ENCODE measurements around the gene PTPRE.

GRCh38 chr10:125151523-125152096 is 123.7 kb upstream of the CTBP2 start:
- RAMPAGE, long total RNA, result no peak
- RRBS, result 24% methylated on average over 12 of the region's 51 CpGs

DNA sequence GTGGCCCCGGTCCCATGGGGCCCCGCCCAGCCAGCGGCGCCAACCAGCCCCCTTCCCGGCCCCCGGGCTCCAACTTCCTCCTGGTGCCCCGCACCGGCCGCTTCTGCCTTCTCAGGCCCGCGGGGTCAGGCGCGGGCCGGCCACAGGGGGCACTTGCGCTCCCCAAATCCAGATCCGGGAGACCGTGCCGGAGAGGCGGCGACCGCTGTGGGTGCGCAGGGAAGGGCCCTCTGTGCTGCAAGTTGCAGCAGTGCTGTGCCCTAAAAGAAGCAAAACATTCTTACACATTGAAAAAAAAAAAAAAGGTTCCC is 133.5 kb upstream of the CTBP2 start:
- RAMPAGE, long total RNA, result no peak
- RRBS, result 2% methylated on average over 12 of the region's 22 CpGs

GRCh38 chr10:125316600-125316975 is 288.7 kb upstream of the CTBP2 start:
- RAMPAGE, long total RNA, result no peak
- RRBS, result no CpG with 5 or more reads among the region's 3 CpGs

- RAMPAGE, long total RNA, result no peak
- RRBS, result no CpG with 5 or more reads among the region's 7 CpGs
These were observed 1.4 kb downstream of the DHX32 start for GRCh38 chr10:125879484-125880245.

- RAMPAGE, long total RNA, result no peak
- RRBS, result no CpG with 5 or more reads among the region's 8 CpGs
These were observed 212.4 kb downstream of the ADAM12 start for GRCh38 chr10:126175783-126176285.

DNA sequence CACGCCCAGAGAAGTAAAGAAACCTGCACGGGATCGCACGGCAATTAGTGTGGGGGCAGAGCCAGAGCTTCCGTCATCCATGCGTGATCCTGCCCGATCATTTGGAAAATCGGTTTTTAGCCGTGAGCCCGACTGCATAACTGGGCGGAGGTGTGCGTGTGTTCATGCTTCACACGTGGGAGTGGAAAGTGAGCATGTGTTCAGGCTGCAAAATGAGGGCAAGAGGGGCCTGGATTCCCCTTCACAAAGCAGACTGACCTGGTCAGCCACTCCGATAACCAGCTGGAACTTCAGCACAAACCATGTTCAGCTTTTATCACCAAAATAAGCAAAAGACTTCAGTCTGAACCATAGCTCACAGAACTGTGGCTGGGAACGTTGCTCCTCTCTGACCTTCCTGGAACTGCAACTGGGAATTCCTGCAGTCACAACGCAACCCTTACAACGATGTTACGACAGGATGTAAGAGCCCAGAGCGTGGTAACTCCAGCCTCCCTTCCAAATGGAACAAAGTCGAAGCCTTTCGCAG is 162.8 kb downstream of the ADAM12 start:
- RAMPAGE, long total RNA, result no peak
- RRBS, result no CpG with 5 or more reads among the region's 21 CpGs

DNA sequence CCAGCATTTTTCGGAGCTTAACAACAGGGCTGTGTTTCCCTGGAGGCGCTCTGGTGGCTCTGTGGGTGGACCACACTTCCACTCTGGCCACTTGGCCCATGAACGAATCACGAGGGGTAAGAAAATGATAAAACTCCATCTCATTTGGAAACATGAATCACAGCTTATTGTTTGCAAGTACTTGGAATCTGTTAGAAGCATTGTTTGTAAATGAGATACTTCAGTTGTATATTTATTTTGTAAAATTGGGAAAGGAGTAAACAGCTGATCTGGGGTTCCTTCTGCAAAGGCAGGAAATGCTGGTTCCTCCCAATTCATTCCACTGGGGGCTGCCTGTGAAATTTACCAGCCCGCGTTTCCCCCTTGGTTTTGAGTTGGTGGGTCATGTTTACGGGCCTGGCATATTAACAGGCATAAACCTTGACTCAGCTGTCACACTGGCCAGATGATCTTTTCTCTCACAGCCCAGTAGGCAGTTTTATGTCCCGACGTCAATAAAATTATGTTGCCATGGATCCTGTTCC is 3.2 kb downstream of the DOCK1 start:
- RAMPAGE, long total RNA, result no peak
- RRBS, result no CpG with 5 or more reads among the region's 9 CpGs

GRCh38 chr10:126918095-126918777 is 13.0 kb downstream of the DOCK1 start:
- RAMPAGE, long total RNA, result no peak
- RRBS, result no CpG with 5 or more reads among the region's 19 CpGs

- RAMPAGE, long total RNA, result no peak
- RRBS, result no CpG with 5 or more reads among the region's 16 CpGs
These were observed 39.0 kb downstream of the DOCK1 start for GRCh38 chr10:126944090-126944727.

- RAMPAGE, long total RNA, result no peak
- RRBS, result no CpG with 5 or more reads among the region's 6 CpGs
These were observed 12.2 kb downstream of the CLRN3 start for GRCh38 chr10:127880345-127881213.

DNA sequence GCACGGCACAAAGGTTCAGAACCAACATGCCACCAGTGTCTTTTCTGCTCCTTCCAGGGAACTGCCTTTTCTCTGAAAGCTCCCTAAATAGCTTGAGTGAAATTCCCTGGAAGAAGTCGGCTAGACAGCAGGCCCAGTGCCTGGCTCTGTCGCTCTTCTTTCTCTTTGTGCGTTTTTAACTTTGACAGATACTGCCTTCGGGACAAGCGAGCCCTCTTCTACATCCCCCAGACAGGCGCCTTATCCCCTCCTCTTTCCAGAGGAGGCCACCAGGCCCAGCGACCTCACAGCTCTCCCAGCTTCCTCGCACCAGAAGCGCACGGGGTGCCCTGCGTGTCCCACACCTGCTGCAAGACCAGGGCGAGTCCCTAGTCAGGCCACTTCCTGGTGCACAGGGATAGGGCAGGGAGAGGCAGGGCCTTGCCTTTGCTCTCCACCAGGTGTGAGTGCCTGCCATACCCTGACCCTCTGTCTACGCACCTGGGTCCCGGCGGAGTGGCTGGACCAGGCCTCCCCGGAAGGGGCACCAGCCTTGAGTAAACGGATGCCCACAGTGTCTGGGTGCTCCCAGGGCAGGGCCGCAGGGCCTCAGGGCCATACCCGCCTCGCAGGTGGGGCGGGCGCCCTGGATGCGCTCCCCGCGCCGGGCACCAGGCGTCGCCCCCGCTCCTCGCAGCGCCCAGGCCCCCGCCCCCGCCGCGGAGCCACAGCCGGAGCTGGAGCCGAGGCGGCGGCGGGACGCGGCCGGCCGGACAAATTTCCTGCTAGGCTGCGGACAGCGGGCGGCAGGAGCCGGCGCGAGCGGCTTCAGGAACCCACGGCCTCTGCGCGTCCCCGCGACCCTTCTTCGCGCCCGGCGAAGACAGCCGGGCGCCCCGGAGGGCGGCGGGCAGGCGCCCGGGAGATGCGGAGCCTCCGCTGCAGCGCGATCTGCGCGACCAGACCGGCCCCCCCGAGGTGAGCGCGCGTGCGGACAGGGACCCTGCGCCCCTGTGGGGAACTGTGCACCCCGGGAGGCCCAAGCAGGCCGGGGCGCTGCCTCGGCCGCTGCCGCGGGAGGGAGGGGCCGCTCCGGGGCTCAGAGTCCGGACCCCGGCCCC is at the start of gene PTPRE:
TSS of gene PTPRE (plus strand) at position 751 of the 1,100 bp plus-strand sequence.
- RAMPAGE, long total RNA, result no peak
- RRBS, result 2% methylated on average over 51 of the region's 92 CpGs

- RAMPAGE, long total RNA, result no peak
- RRBS, result no CpG with 5 or more reads among the region's 4 CpGs
These were observed 93.6 kb downstream of the PTPRE start for GRCh38 chr10:128000528-128000960.

DNA sequence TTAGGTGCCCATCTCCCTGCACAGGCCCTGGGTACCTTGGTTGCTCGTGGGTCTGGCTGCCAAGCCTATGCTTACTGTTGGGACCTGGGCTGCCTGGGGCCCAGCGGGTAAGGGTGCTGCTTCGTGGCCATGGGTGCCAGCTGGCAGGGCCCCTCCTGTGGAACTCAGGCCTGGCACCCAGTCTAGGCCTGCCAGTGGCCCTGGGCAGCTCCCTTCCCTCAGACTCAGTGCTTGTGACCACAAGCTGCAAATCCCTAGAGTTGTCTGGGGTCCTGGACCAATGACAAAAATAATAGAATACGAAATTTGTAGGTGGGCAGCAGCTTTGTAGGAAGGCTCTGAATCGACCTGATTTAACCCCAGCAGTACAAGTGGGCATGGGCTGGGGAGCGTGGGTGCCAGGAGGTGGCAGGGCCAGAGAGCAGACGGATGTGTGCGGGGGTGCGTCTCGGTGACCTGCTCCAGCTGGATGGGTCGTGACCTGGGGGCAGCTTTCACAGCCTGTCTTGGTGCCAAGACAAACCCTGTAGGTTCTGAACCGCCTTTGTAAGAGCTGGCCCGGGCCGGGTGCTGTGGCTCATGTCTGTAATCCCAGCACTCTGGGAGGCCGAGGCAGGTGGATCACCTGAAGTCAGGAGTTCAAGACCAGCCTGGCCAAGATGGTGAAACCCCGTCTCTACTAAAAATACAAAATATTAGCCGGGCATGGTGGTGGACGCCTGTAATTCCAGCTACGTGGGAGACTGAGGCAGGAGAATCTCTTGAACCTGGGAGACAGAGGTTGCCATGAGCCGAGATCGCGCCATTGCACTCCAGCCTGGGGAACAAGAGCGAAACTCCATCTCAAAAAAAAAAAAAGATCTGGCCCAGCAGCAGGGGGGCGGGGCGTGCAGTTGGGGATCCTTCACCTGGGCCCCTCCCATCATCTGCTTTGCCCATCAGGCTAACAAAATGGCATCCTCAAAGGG is 69.6 kb downstream of the MKI67 start:
- RAMPAGE, long total RNA, result no peak
- RRBS, result no CpG with 5 or more reads among the region's 25 CpGs

DNA sequence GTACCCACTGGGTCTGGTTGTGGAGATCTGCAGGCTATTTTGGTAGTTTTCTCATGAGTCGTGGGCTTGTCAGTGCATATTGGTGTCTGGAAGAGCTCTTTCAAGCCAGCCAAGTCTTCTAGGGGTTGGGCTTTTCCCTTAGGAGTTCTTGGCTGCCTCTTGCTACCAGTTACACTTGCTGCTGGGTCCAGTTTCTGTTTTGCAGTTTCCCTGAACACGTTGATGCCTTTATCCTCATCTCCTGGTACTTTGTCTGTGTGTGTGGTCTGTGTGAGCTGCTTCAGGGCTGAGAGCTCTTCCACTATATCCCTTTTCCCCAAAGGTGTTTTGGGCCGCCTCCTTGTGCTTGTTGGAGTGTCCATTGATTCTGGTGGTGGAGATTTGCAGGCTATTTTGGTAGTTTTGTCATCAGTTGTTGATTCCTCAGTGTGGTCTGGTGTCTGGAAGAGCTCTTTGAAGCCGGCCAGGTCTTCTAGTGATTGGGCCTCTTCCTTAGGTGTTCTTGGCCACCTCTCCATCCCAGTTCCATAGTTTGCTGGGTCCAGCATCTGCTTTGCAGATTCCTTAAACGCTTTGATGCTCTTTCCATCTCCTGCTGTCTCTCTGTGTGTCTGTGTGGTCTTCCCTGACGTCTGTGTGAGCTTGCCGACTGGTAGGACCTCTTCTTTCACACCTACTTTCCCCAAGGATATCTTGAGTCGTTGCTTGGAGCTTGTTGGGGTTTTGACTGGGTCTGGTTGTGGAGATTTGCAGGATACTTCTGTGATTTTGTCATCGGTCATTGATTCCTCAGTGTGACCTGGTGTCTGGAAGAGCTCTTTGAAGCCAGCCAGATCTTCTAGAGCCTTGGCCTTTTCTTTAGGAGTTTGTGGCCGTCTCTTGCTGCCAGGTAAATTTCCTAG is 20.8 kb downstream of the MKI67 start:
- RAMPAGE, long total RNA, result no peak
- RRBS, result no CpG with 5 or more reads among the region's 10 CpGs

DNA sequence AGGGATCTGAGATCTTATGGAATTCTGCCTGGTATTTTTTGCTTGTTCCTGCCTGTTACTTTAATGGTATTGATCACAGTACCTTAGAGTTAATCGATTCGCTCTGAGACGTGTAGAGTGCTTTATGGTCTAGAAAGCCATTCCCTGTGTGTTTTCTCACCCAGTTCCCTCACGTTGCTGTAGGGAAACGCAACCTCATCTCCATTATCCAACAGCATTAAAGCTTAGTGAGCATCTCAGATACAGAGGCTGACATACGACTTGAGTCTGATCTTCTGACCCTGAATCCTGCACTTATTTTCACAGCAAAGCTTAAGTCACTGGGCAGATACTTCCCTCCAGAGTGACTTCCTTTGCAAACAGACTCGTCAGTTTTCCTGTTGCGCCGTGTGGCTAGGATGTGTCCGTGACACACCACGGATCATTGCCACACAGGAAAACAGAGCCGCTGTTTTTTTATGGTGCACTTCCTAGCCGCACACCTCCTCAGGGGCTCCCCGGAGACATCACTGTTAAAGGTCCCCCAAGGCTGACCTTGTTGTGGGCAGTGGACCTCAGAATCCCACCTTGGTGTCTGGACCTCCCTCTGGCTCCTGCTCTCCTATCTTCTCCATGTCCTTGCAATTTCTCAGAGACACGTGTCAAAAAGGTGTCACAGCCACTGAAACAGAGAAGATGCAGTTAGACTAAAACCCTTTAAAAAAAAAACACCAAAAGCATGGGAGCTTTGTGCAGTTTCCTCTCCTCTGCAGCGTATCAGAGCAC is 94.9 kb upstream of the MKI67 start:
- RAMPAGE, long total RNA, result no peak
- RRBS, result no CpG with 5 or more reads among the region's 16 CpGs

DNA sequence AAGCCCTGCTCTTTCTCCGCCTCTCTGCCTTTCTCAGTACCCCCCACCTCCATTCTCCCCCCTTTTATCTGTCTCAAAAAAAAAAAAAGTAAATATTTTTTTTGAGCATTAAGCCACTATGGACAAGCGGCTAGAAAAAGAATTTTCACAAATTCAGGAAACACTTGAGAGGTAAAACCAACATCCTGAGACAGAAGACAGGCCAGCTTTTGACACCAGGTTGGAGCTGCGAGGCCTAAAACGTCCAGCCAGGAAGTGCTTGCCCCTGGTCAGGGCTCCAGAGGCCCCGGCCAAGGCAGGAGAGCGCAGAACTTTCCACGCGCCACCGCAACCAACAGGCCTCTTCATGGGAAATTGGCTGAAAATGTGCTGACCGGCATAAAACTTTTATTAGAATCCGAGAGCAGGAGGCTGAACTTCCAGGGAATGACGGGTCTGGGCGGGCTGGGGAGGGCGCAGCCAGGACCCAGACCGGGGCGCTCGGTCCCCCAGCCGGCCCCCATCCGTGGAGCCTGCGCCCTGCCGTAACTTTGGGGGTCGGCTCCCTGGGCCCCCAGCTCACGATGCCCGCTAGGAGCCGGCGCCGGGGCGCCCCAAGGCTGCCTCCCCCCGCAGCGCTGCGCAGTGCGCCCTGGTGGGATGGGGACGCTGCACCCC is 413.9 kb upstream of the MKI67 start:
- RAMPAGE, long total RNA, result no peak
- RRBS, result 26% methylated on average over 21 of the region's 33 CpGs

- RAMPAGE, long total RNA, result no peak
- RRBS, result no CpG with 5 or more reads among the region's 6 CpGs
These were observed 430.5 kb upstream of the MGMT start for GRCh38 chr10:129036406-129036991.

- RAMPAGE, long total RNA, result no peak
- RRBS, result no CpG with 5 or more reads among the region's 14 CpGs
These were observed 72.3 kb downstream of the EBF3 start for GRCh38 chr10:129891751-129892277.

- RAMPAGE, long total RNA, result no peak
- RRBS, result 4% methylated on average over 13 of the region's 26 CpGs
These were observed 5.5 kb upstream of the EBF3 start for GRCh38 chr10:129969709-129969938.

DNA sequence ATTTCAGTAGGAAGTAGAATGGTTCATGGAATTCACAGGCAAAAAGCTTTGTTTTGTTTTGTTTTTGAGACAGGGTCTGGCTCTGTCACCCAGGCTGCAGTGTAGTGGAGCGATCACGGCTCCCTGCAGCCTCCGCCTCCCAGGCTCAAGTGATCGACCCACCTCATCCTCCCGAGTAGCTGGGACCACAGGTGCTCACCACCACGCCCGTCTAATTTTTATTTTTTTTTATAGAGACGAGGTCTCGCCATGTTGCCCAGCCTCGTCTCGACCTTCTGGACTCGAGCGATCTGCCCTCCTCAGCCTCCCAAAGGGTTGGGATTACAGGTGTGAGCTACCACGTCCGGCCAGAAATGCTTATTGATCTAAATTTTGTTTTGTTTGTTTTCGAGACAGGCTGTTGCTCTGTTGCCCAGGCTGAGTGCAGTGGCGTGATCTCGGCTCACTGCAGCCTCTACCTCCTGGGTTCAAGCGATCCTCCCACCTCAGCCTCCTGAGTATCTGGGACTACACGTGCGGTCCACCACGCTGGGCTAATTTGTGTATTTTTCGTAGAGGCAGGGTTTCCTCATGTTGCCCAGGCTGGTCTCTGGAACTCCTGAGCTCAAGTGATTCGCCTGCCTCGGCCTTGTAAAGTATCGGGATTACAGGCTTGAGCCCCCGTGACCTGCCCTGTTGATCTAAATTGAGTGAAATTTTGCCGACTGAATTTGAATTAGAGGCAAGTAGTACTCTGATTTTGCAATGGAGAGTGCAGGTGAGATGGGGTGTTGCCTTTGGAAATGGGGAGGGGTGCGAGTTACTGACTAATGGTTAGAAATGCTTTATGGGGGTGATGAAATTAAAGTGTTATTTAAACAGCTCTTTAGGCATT is 1.7 kb downstream of the GLRX3 start:
- RAMPAGE, long total RNA, result no peak
- RRBS, result no CpG with 5 or more reads among the region's 29 CpGs